Bronchus fibroblast of lung (primary cell): ENCODE measurements around a stretch of chr10.

DNA sequence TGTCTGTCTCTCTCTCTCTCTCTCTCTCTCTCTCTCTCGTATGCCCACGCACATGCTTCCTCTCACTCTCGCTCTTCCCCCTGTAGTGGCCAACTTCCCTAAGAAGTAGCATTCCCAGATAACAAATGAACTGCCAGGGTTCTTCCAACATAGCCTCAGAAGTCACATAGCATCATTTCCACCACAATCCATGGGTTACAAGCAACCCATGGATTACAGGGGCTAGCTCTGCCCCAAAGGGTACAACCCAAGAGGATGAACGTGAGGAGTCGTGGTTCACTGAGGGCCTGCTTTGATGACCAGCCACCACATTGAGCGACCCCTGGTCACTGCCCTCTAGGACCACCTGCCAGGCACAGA is 18.3 kb downstream of the KCNMA1 start:
- RAMPAGE, long total RNA = no peak

GRCh38 chr10:77875316-77876170 is 51.0 kb downstream of the DLG5 start:
- RAMPAGE, long total RNA = no peak

GRCh38 chr10:77887490-77888516 is 38.8 kb downstream of the DLG5 start:
- RAMPAGE, long total RNA = no peak

- RAMPAGE, long total RNA = no peak
Observed at GRCh38 chr10:77919846-77920185, 6.7 kb downstream of the DLG5 start.

GRCh38 chr10:77988706-77989148 is 40.6 kb downstream of the POLR3A start:
- RAMPAGE, long total RNA = no peak

- RAMPAGE, long total RNA = no peak
Observed at GRCh38 chr10:78518542-78518919, 484.9 kb downstream of the RPS24 start.

- RAMPAGE, long total RNA = no peak
Observed at GRCh38 chr10:78651547-78651823, 417.3 kb upstream of the ZMIZ1 start.

- RAMPAGE, long total RNA = no peak
Observed at GRCh38 chr10:78963746-78964156, 105.0 kb upstream of the ZMIZ1 start.

DNA sequence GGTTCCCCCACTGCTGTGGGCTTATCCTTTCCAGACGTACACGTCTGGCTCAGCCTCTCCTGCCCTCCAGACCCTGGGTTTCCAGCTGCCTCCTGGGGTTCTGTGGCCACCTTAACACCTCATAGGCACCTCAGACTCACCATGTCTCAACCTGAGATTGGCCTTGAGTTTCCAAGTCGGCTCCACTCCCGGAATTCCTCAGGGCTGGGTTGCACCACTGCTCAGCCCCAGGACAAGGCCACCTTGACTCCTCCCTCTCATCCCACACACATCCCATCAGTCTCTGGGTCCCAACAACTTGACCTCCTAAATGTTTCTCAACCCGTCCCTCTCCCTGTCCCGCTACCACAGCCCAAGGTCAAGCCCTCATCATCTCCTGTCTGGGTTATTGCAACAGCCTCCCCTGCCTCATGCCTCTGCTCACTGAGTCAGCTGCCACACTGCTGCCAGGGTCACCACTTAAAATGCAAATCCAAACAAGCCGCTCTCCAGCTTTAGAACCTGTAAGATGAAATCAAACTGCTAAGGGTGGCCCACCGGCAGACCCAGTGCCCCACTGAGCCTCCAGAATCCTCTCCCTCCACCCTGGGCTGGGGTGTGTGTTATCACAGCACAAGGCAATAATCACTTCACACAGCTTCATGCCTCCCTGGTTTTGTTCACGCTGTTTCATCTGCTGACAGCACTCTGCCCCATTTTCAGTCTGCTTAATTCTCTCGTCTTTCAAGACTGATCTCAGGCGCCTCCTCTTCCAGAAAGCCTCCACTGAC is 90.9 kb upstream of the ZMIZ1 start:
- RAMPAGE, long total RNA = no peak

- RAMPAGE, long total RNA = no peak
Observed at GRCh38 chr10:79007810-79008322, 60.9 kb upstream of the ZMIZ1 start.

DNA sequence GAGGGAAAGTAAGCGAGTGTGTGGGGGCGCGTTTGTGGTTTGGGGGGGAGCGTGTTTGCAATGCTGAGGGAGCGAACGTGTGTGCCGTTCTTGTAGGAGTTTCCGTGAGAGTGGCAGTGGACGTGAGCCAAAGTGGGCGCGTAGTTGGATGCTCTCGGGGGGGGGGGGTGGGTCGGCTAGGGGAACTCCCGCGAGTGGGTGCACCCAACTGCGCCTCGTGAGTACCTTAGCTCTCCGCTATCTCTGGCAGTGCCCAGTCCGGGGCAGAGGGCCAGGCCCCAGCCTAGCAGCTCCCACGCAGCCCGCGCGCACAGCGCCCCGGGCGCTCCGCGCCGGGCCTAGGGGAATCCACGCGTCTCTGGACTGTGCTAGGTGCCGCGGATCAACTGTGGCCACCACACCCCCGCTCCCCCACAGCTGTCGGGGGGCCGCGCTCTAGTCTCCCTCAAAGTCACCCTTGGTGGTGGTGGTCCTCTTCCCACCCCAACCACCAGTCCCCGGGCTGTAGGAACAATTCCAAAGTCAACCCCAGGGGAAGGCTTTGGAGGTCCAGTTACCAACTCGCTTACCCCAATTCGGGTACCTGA is 842 bp upstream of the ZMIZ1 start:
- RAMPAGE, long total RNA = no peak

DNA sequence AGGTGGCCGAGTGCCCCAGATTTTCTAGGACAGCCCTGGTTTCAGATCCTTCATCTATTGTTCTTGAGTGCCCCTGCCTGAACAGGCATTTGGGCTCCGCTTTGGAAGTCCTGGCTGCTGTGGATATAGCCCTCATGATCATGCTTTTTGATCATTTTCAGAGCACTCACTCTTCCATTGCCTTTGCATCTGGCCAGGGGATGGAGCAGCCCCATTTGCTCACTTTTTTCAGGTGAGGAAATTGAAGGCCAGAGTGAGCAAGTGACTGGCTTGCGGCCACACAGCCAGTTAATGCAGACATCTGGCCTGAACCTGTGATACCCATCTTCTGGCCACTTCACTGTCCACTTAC is 38.1 kb downstream of the ZMIZ1 start:
- RAMPAGE, long total RNA = no peak

DNA sequence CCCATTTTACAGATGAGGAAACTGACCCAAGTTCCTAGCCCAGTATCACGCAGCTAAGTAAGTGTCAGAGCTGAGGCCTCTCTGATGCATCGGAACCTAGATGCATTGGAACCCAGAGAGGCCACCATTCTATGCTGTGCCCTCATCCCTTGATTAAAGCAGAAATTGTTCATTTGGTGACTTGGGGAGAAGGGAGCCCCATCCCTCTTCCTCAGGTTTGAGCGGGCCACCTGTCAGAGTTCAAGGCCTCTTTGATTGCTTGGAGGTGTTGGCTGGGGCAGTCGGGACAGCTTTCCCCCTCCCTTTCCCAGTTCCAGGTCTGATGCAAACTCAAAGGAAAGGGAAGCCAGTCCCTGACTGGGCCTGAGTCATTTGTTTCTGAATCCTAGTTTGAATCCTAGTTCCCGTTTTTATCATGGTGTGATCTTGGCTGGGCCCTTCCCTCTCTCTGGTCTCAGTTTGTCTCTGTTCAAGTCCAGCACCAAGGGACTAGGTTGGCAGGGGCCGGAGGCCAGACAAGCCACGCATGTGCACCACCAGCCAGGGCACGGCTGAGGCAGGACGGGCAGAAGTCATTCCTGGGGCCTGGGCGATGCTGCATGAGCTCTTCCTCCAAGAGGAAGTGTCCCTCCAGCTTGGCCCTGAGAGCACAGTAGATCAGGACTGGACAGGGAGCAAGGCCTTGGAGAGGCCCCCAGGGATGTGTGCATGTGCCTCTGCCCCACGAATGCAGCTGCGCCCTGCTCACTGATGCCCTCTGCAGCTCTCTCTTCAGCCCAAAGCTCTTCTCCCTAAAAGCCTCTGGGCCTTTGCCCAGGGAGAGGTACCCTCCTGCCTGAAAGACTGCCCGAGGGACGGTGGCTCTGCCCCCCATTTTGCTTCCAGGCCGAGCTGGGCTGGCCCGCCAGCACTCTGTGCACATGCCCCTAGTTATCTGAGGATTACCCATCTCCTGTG is 86.5 kb downstream of the ZMIZ1 start:
- RAMPAGE, long total RNA = no peak

GRCh38 chr10:79192041-79192640 is 123.4 kb downstream of the ZMIZ1 start:
- RAMPAGE, long total RNA = no peak

- RAMPAGE, long total RNA = no peak
Observed at GRCh38 chr10:79236023-79236751, 111.1 kb upstream of the PPIF start.

DNA sequence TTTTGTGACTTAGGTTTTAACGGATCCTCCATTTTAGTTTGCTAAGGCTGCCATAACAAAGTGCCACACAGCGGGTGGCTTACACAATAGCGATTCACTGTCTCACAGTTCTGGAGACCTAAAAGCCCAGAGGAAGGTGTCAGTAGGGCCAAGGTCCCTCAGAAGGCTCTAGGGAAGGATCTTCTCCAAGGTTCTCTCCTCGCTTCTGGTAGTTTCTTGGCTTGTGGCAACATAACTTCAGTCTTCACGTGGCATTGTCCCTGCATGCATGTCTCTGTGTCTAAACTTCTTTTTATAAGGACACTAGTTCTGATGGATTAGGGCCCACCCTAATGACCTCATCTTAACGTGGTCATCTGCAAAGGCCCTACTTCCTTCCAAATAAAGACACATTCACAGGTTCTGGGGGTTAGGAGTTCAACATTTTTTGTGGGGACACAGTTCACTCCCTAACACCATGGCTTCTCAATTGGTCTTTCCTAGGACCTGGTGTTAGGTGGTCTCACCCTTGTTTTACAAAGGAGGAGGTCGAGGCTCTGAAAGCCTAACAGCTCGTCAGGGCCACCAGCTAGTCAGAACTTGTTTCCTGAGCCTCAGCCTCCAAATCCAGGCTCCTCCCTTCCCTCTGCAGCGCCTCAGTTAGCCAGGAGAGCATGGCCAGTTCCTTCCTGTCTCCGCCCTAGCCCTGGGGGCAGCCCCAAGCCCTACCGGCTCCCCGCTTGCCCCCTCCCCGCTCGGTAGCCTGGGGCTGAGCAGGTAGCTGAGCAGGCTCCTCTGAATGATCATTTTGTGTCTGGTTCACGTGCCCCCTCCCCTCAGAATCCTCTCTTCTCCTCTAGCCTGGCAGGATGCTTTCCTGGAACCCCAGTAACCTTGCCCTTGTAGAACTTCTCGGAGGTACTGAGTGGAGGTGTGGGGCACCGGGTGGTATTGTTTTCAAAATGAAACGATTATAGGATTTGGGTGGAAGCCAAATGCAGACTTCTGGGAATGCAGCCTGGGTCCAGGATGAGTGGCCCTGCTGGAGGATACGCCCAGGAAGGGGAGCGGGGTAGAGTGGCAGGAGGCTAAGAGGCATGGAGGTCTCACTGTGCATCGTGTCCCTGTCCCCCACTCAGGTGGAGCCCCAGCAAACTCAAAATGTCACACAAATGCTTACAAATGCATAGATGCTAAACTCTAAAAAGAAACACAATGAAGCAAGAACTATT is 109.5 kb upstream of the PPIF start:
- RAMPAGE, long total RNA = no peak

GRCh38 chr10:79238553-79238981 is 108.7 kb upstream of the PPIF start:
- RAMPAGE, long total RNA = no peak

- RAMPAGE, long total RNA = no peak
Observed at GRCh38 chr10:79353993-79354944, 7.0 kb downstream of the PPIF start.

GRCh38 chr10:79355248-79355973 is 8.1 kb downstream of the PPIF start:
- RAMPAGE, long total RNA = no peak

DNA sequence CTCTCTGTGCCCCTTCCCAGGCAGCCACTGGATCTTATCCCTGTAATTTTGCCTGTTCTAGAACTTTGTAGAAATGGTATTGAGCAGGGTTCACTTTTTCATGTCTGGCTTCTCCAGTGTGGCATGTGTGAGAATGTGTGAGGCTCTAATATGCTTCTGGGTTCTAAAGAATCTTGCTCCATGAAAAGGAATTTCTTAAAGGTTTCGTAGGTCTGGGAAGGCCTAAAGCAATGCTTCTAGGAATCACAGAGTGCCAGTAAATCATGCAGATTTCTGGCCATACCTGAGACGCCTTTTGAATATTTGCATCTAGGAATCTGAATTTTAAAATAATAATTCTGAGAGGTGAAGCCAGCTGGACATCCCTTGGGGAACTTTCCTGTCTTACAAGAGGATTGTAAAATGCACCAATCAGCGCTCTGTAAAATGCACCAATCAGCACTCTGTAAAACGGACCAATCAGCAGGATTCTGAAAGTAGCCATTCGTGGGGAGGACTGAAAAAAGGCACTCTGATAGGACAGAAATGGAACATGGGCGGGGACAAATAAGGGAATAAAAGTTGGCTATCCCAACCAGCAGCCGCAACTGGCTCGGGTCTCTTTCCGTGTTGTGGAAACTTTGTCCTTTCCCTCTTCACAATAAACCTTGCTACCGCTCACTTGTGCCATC is 9.8 kb downstream of the PPIF start:
- RAMPAGE, long total RNA = no peak